ENCODE measurements around the genes MLST8, DNASE1L2, RNPS1 and TBC1D24.

GRCh38 chr16:2154606-2154950 lies 1.0 kb upstream of the TRAF7 start:
- PRO-cap, result no peak
- RRBS, 2 experiments, result 3 to 11% methylated on average over 1 of the region's 14 CpGs

- PRO-cap, result no peak
- RRBS, 2 experiments, result 84 to 90% methylated on average over 3 of the region's 33 CpGs
Measured at GRCh38 chr16:2162793-2163722, 7.5 kb downstream of the TRAF7 start.

DNA sequence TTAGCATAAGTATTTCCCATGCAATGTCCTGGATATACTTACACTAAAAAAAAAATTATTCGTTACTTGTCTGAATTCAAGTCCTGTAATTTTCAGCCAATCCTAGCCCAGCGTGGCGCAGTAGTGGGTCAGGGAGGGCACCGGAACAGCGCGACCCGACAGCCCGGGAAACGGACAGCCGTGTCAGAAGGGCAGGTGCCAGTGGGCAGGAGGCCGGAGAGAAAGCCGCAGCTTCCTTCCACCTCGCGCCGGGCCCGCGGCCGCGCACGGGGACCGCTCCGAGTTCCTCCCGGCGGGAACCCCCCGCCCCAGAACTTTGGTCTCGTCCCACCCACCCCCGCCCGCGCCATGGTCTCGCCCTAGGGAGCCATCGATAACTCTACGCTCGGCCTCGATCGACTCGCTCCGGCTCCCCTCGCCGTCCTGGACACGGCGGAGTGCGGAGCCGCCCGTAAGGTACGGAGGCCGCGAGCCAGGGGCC lies at the start of gene MLST8:
Gene MLST8 (plus strand): TSS at position 398 of the 481 bp plus-strand sequence.
- PRO-cap, result bidirectional peak, plus-strand start at position 120 of the sequence, minus-strand start at position 125 of the sequence; bidirectional peak, plus-strand start at position 428 of the sequence, minus-strand start at position 258 of the sequence
- RRBS, 2 experiments, result under 1 to 2% methylated on average over 21 to 24 of the region's 47 CpGs

DNA sequence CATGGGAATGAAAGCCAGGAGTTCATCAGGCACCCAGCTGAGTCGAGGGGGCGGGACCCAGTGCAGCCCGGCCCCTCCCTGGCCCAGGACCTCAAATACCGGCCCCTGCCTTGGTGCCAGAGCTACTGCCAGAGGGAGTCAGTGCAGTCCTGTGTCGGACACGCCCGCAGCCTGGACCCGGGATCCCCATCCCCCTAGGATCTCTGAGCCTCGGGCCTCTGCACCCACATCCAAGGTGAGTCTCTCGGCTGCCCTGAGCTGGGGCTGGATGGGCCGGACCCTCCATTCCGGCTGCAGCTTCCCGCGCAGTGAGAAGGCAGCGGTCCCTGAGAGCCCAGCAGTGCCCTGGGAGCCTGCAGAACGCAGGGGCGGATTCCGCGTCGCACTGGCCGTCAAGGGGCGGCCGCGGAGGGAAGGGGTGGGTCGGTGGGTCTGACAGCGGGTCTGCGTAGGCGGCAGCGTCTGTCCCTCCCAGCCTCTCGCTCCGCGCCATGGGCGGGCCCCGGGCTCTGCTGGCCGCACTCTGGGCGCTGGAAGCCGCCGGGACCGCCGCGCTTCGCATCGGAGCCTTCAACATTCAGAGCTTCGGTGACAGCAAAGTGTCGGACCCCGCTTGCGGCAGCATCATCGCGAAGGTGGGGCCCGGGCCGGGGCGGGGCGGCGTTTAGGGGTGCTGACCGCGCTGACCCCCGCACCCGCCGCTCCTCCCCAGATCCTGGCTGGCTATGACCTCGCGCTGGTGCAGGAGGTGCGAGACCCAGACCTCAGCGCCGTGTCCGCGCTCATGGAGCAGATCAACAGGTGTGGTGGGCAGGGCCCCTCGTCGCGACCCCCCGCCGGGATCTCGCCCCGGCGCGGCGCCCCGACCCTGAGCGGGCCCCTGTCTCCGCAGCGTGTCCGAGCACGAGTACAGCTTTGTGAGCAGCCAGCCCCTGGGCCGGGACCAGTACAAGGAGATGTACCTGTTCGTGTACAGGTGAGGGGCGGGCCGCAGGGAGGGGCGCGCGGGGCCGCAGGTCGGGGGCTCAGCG lies at the start of gene DNASE1L2:
Gene DNASE1L2 (plus strand): TSS at position 119 of the 1,031 bp plus-strand sequence.
- PRO-cap, result no peak
- RRBS, 2 experiments, result 5 to 82% methylated on average over 23 to 31 of the region's 92 CpGs

- PRO-cap, result no peak
- RRBS, 2 experiments, result 95 to 98% methylated on average over 7 to 8 of the region's 42 CpGs
Measured at GRCh38 chr16:2242431-2243726, 6.6 kb downstream of the DNASE1L2 start.

DNA sequence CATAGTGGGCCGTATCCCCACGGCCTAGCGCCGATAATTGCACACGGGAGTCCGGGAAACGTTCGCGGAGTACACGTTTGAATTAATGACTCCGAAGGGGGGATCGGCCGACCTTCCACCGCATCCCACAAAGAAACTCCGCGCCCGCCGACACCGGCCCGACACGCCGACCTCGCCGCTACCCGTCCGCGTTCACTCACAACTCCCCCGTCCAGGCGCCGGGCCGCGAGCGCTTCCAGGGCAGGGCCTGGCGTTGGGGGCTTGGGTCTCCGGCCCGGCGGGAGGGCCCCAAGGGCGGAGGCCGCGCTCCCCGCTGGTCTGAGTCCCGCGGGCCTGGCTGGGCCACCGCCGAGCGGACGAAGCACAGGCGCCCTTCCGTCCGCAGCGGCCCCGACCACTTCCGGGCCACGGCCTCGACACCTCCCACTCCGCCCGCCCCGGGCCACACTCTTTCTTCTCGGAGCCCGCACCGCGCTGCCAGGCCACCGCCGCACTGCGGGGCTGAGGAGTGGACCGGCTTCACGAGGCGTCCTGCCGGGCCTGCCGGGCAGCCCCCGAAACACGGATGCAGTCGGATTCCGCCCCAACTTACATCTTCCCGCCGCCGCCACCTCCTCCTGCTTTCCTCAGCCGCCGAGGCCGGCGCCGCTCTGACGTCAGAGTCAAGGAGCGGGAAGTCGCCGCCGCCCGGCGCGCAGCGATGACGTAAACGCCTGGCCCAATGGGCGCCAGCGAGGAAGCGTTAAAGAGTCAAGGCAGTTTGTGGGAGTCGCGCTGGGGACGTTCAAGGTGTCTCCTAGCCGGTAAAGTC lies at the start of gene RNPS1:
Gene RNPS1 (minus strand): TSS at position 664 of the 811 bp plus-strand sequence.
- PRO-cap, result bidirectional peak, plus-strand start at position 454 of the sequence, minus-strand start at position 399 of the sequence; bidirectional peak, plus-strand start at position 709 of the sequence, minus-strand start at position 652 of the sequence
- RRBS, 2 experiments, result 2% methylated on average over 19 of the region's 100 CpGs

DNA sequence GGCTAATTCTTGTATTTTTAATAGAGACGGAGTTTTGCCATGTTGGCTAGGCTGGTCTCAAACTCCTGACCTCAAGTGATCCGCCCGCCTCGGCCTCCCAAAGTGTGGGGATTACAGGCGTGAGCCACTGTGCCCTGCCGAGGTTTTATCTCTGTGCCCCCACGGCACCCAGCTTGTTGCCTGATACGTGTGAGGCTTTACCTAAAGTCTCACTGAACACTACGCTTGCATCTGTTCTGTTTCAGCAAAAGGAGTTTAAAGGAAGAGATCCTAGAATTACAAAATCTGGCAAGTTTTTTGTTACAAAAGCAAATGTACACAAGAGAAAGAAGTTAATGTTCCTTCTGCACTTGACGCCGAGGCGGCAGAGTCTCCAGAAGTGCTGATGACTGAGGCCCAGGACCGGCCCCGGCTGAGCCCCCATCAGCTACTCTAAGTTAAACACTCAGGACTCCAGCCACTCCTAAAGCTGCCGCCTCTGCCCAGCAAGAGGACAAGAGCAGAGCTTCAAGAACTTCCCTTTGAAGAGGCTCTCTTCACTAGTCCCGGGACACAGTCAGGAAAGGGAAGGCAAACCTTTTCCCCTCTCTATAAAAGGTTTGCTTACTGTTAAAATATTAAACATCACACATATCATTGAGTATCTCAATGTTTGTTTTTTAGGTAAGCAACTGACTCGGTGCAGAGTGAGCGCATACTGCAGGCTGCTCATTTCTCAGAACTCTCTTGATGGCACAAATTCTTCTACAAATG lies 9.0 kb downstream of the ABCA3 start:
- PRO-cap, result no peak
- RRBS, 2 experiments, result no CpG with 5 or more reads among the region's 18 CpGs

DNA sequence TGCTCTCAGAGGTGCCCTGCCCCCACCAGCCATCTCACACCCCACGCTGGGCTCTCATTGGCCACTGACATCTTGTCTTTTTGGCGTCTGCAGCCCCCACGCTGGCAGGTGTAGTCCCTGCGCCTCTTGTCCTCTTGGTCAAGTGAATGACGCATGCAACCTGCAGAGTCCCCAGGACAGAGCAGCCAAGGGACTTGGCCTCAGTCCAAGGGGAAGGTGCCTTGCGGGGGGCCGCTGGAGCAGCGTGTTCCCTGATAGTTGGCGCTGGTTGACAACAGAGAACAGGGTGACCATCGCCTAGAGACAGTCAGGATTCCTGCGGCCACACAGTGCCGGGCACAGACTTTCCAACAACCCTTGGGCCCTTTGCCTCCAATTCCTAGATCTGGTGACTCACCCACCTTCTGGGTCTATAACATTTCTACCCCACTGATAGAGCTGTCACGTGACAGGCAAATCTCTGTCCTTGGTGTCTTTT lies 12.1 kb upstream of the TEDC2 start:
- PRO-cap, result no peak
- RRBS, 2 experiments, result no CpG with 5 or more reads among the region's 13 CpGs

- PRO-cap, result bidirectional peak, plus-strand start at chr16:2467947, minus-strand start at chr16:2467725
- RRBS, 2 experiments, result 91 to 94% methylated on average over 5 to 6 of the region's 62 CpGs
Measured at GRCh38 chr16:2466810-2467907, 3.9 kb upstream of the NTN3 start.

- PRO-cap, result bidirectional peak, plus-strand start at chr16:2474662, minus-strand start at chr16:2474730; bidirectional peak, plus-strand start at chr16:2475127, minus-strand start at chr16:2475033
- RRBS, 2 experiments, result 2% methylated on average over 43 to 52 of the region's 109 CpGs
Measured at GRCh38 chr16:2474573-2475344, at the start of gene TBC1D24. TBC1D24 (plus strand) TSS chr16:2475127.

DNA sequence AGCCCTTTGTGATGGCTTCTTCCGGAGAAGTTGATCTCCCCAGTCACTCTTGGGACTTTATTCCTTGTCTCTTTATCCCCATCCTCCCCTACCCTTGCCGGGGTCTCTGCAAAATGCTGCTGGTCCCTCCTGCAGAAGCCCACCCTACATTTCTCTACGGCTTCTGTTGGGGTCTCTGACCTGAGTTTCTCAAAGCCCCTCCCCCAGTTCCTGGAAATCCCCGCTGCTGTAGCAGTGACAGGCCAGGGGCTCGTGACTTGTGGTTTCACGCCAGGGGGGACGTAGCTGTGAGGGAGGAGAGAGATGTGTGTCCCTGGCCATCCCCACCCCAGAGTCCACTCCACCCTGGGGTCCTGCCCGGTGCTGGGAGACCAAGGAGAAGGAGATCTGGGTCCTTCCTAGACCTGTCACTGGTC lies 3.9 kb upstream of the ATP6V0C start:
- PRO-cap, result no peak
- RRBS, 2 experiments, result 89% methylated on average over 2 of the region's 8 CpGs; no CpG with 5 or more reads in 1 of the 2 experiments

DNA sequence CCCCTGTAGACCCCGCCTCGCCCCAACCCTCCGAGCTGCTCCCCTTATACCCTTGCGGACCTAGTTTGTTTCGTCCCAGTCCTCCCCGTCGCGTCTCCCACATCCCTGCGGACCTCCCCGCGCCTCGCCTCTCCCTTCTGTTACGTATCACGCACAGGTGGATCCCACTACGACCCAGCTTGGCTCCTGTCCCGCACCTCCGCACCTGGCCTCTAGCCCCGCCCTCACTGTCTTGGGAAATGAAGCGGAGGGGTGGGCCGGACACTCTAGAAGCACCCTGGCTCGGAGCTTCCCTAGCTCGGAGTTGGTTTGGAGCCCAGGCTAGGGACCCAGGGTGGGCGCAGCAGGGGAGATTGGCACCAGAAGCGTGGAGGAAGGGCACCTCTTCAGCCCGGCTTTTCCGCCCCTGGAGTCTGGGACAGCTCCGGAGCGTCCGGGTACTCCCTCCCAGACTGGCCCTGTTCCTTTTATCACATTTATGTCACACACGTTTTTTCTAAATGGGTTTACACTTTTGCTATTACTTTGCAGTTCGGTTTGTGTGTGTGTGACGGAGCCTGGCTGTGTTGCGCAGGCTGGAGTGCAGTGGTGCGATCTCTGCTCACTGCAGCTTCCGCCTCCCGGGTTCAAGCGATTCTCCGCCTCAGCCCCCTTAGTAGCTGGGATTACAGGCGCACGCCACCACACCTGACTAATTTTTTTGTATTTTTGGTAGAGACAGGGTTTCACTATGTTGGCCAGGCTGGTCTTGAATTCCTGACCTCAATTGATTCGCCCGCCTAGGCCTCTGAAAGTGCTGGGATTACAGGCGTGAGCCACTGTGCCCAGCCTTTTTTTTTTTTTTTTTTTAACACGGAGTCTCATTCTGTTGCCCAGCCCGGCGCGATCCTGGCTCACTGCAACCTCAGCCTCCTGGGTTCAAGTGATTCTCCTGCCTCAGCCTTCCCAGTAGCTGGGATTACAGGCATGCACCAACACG lies 1.5 kb upstream of the CEMP1 start:
- PRO-cap, result bidirectional peak, plus-strand start at position 301 of the sequence, minus-strand start at position 131 of the sequence; unidirectional peak, minus-strand start at position 924 of the sequence
- RRBS, 2 experiments, result no CpG with 5 or more reads among the region's 48 CpGs

GRCh38 chr16:2562601-2563217 lies 24.9 kb downstream of the PDPK1 start:
- PRO-cap, result no peak
- RRBS, 2 experiments, result no CpG with 5 or more reads among the region's 26 CpGs

GRCh38 chr16:2679634-2680417 lies 2.5 kb upstream of the KCTD5 start:
- PRO-cap, result no peak
- RRBS, 2 experiments, result no CpG with 5 or more reads among the region's 13 CpGs

DNA sequence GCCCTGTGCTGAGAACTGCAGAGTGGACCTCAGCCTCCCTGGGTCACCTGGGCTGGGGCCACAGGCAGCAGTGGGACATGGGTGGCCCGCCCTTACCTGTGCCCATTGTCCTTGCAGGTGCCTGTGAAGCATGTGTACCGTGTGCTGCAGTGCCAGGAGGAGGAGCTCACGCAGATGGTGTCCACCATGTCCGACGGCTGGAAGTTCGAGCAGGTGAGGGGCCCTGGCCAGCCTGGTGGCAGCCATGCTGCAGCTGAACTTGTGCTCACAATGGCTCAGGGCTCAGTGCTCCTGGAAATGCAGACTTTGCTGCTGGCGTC lies 17.3 kb downstream of the KCTD5 start:
- PRO-cap, result no peak
- RRBS, 2 experiments, result no CpG with 5 or more reads among the region's 7 CpGs

DNA sequence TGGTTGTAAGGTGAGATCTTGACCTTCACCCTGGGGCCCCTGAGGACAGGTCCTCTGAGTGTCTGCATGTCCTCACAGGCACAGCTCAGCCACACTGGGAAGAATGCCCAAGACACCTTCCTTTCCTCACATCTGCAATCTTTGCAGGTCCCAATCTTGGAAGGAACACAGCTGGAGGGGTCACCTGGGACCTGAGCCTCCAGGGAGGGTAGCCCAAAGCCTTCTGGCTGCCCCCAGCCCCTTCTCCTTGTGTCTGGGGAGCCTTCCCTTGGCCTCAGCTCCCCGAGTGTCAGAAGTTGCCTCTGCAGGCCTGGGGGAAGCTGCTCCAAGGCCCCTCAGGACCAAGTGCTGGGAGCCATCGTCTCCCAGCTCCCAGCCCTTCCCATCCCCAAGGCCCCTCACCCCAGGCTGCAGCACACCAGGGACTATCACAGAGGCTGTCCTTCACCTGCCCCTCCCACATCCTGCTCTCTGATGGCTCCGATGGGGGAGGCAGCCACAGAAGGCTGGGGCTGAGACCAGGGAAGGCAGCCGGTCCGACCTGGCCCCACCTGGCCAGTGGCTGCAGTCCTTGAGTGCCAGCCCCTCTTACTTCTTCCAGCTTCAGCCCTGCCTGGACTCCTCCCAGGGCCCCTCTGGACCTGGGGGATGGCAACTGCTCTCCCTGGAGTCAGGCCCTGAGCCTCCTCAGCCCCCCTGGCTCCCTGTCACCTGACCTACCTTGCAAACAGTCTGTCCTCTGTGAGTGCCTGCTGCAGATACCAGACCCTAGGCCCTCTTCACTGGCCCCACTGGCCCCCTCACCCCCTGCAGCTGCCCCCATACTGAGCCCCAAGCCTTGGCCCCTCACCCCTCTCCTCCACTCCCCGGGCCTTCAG lies 12.9 kb upstream of the SRRM2 start:
- PRO-cap, result no peak
- RRBS, 2 experiments, result no CpG with 5 or more reads among the region's 6 CpGs

DNA sequence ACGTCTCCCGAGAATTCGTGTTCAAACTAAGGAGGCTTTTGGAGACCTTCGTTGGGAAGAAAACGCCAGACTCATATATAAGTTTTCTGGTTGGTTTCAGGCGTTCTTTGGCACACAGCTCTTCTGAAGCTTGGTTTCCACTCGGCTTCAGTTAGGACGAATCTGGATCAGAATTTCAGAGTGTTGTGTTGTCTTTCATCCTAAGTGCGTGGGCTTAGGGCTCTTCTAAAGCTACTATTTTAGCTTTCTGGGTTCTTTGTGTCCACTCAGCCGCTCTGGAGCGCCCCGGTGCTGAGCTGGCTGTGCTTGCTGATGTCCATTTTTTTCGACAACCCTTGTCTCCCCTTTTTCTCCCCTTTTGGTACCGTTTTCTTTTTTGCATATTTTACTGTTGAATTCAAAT lies 1.1 kb downstream of the SRRM2 start:
- PRO-cap, result no peak
- RRBS, 2 experiments, result no CpG with 5 or more reads among the region's 14 CpGs

DNA sequence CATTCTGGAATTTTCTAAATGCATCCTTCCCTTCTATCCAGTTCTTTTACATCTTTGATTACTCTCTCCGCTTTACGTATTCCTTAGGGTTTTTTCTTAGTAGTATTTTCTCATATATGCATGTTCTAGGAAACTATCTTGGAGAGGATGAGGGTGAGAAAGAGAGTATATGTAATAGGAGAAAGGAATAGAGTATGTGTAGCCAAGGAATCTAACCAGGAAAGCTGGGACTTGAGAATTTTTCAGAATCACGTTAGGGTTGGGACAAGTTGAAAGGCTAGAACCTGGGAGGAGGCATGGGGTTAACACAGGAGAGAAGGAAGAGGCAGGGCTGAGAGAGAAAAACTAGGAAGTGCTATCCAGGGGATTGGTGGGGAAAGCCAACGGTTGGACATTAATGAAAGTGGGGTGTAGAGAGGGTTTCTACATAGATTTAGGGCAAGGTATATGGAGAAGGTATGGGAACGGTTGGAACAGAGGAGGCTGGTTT lies 2.6 kb downstream of the SRRM2 start:
- PRO-cap, result no peak
- RRBS, 2 experiments, result no CpG with 5 or more reads among the region's 5 CpGs

- PRO-cap, result no peak
- RRBS, 2 experiments, result no CpG with 5 or more reads among the region's 25 CpGs
Measured at GRCh38 chr16:2767719-2768722, 9.1 kb downstream of the ELOB start.

DNA sequence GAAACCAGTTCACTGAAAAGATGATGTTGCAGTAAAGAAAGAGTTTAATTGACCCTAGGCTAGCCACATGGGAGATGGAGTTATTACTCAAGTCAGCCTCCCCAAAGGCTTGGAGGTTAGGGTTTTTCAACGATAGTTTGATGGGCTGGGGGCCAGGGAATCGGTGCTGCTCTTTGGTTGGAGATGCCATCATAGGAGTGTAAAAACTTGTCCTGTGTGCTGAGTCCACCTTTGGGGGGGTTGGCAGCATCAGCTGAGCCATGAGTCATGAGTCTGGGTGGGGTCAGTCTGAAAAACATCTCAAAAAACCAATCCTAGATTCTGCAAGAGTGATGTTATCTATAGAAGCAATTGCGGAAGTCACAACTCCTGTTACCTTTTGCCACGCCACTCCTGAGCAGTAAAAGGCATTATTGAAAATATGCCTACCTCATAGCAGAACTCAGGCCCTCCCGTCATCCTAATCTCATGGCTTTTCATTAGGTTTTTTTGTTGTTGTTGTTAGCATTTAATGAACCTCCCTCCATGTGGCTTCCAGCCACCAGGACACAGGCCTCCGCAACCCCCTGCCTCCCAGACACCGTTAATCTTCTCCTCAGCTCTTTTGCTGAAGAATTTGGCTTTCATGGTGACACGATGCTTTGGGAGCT lies 2.5 kb upstream of the PRSS41 start:
- PRO-cap, result no peak
- RRBS, 2 experiments, result no CpG with 5 or more reads among the region's 8 CpGs